SJCRH30 (cell line): ENCODE data around the genes TSPAN33, SMO and NRF1.

- RAMPAGE, long total RNA, result no peak
Observed at GRCh38 chr7:129110584-129111223, 33.8 kb upstream of the TSPAN33 start.

- RAMPAGE, long total RNA, result no peak
Observed at GRCh38 chr7:129144256-129144869, at the start of gene TSPAN33. Gene TSPAN33, plus strand, starts transcription at chr7:129144707.

GRCh38 chr7:129144870-129145652, 554 bp downstream of the TSPAN33 start:
- RAMPAGE, long total RNA, result no peak

- RAMPAGE, long total RNA, result no peak
Observed at GRCh38 chr7:129188234-129188884, at the start of gene SMO. Gene SMO, plus strand, starts transcription at chr7:129188633.

DNA sequence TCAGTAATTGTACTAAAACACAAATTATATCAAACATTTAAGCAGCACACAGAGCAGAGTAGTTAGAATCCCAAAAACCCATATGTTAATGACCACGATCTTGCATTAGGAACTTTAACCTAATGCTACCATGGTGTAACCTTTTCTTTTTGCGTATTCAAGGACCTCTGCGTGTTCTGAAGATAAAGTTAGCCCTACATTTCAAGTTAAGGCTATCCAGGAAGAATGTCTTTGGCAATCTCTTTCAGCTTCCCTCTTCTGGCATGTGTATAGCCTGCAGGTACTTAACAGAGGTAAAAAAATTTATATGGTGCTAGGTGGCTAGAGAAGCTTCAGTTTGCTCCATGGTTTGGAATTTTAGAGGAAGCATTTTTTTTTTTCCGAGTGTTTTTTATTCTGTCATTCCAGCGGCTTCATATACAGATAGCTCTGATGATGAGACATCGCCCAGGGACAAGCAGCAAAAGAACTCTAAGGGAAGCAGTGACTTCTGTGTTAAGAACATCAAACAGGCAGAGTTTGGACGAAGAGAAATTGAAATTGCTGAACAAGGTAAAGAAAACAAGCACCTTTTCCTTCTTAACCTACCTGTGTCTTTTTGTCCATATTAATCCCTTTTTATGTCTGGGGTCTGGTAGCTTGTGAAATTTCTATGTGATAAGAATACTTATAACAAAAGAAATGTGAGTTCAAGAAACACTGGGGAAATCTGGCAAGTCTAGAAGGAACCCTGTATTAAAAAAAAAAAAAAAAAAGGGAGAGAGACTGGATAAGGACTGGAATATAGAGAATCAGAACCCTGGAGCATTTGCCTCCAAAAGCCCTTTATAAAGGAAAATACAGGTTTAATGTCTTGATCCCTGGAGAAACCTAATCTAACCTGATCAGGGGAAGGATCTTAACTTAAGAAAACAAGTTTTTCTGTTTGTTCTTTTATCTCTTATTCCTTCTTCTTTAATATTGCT, 45.3 kb upstream of the STRIP2 start:
- RAMPAGE, long total RNA, result no peak

- RAMPAGE, long total RNA, result no peak
Observed at GRCh38 chr7:129396837-129397411, 37.3 kb upstream of the STRIP2 start.

GRCh38 chr7:129410356-129410608, 23.9 kb upstream of the STRIP2 start:
- RAMPAGE, long total RNA, result no peak

DNA sequence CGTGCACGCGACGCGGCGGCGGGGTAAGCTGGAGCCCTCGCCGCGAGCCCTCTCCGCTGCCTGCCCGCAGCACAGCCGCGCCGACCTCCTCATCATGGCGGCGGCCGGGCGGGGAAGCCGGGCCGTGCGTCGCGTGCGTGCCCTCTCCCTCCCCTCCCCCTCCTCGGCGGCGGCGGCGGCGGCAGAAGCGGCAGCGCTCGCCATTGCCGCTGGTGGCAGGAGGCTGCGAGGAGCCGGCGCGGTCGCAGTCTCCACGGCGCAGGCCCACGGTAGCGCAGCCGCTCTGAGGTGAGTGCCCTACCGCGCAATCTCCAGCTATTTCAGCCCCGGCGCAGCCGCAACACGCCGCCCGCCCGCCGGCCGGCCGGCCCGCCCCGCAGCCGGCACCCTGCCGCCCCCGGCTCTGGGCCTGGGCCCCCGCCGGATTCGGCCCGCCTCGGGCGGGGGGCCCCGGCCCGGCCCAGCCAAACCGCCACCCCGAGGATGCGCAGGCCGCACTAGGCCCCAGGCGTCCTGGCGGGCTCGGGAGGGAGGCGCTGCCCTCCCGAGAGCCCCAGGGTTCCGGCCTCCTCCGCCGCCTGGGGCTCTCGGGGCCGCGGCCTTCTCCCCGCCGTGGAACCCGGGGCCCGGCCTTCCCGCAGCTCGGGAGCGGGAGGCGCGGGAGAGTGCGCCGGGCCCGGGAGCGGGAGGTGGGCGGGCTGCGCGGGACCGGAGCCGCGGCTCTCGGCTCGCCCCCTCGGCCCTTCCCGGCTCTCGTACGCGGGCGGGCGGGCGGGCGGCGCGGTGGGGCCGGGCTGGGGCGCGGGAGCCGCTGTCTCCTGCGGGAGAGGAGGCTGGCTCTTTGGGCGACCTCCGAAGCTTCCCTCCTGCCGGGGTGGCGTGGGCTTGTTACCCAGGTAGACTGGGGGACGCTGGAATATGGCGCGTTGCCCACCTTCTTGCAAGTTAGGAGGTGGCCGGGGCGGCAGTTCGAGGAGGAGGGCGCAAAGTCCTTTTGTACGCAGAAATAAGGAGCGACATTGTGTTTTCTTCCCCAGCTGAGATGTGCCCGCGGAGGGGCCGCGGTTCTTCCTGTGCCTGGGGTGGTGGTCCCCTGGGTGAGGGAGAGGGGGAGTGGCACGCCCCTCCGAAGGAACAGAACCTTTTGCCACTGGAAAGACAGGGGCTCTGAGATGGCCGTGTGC, at the start of gene NRF1:
TSS of gene NRF1 (plus strand) at position 184 of the 1,184 bp plus-strand sequence.
- RAMPAGE, long total RNA, result start-site peak on the plus strand centred at position 223 of the sequence, 46 bp wide, 87 and 20 reads in 2 replicates

GRCh38 chr7:129824850-129825331, 127.9 kb downstream of the UBE2H start:
- RAMPAGE, long total RNA, result no peak

DNA sequence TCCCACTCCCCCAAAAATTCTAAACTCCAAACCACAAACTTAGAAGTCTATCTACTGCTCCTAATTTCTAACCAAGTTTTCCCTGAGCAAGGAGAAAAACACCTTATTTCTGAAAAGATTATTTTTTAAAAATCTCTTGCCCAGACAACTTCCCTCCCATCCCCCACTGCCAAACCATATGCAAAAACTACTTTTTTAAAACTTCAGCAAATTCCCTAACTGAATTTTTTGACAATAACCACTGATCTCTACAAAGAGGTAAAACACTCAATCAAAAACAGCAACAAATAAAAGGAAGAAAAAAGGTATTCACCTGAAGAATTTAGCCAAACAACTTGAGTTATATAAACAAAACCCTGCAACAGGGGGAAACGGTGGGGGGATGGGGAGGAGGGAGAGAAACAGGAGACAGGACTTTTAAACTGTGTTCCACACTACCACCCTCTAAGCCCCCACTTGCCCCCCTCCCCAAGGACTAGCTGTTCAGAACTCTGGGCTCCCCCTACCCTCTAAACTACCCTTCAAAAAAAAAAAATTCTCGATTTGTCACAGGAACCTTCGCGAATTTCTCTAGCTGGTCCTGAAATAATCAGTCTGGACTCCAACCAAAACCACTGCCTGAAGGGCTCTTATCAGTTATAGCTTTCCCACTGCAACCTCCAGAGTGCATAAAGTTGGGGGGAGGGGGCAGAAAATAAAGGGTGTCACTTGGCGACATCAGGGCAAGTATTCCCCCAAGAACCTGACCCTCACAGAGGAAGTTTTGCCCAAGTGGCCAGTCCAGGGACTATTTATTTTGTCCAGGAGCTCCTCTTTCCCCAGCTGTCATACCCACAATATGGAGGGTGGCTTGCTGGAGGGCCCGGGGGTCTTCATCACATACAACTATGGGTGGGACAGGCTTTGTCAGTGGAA, 1.5 kb downstream of the UBE2H start:
- RAMPAGE, long total RNA, result no peak

DNA sequence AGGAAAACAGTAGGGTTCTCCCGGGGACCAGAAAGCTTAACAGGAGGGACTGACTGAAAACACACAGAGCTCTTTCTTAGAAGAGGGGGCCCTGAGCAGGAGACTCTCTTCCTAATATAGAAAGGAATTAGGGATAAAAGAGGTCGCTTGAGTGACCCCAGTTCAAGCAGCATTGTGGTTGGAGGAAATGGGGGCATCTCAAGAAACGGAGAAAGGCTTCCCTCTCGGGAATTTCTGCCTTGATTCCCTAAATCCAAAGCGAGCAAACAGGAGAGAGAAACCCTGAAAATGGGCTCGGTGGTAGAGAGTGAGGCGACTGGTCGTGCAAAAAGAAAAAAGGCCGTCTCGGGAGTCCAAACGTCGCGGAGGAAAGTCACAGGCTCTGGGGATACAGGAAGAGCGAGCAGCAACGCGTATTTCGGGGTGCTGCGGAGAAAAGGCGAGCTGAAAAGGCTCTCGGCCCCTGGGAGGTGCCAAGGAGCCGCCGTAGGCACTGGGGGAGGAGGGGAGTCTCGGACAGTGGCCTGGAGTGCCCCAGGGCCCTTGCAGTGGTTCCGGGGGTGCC, 798 bp downstream of the UBE2H start:
- RAMPAGE, long total RNA, result no peak

GRCh38 chr7:130095624-130096092, 25.3 kb downstream of the KLHDC10 start:
- RAMPAGE, long total RNA, result no peak

- RAMPAGE, long total RNA, result no peak
Observed at GRCh38 chr7:130140866-130141434, 64.3 kb downstream of the TMEM209 start.

GRCh38 chr7:130141435-130142197, 63.6 kb downstream of the TMEM209 start:
- RAMPAGE, long total RNA, result no peak

GRCh38 chr7:130142198-130142843, 62.9 kb downstream of the TMEM209 start:
- RAMPAGE, long total RNA, result no peak

DNA sequence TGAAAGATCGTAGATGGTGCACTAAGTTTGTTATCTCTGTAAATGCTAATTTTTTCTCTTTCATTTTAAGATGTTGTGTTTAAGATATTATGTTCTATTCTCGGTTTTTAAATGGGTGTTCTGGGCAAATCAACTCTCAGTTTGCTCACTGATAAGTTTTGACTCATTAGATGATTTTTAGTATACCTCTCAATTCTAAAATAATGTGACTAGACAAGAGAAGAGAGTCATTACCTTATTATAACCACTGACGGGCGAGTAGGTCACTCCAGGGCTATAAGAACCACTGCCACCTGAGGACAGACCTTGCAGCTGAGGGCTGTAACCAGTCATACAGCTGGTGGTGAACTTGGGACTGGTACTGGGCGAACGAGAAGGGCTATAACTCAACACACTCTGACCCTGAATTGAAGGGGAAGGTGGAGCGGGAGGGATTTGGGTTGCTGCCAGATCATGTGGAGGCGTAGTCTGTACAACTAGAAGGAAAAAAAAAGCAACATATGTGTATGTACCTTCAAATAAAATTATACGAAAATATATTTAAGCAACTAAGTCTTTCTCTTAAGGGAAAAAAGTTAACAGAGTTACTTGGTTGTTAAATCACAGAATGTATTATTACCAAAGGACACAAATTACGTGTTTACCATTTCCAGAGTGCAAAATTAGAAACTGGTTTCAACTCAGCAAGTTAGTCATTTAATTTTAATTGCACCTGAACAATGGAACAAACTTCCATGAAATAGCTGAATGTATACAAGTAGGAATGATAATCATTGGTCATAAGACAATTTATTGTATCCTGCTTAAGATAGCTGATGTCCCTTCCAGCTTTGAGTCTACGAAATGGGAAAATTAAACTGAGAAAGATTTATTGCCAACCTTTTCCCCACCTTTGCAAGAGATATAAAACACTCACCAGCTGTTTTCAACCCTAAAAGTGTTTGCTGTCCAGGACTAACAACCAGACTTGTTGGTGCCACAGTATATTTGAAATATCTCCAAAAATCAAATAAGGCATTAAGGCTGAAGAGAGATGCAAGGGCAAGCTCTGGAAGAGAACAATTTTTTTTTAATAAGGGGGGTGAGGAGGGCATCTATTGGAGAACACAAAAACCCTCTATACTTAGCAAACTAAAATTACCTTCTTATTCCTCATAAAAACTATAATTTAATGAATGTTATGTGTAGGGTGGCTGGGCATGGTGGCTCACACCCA, 3.2 kb downstream of the TMEM209 start:
- RAMPAGE, long total RNA, result no peak

DNA sequence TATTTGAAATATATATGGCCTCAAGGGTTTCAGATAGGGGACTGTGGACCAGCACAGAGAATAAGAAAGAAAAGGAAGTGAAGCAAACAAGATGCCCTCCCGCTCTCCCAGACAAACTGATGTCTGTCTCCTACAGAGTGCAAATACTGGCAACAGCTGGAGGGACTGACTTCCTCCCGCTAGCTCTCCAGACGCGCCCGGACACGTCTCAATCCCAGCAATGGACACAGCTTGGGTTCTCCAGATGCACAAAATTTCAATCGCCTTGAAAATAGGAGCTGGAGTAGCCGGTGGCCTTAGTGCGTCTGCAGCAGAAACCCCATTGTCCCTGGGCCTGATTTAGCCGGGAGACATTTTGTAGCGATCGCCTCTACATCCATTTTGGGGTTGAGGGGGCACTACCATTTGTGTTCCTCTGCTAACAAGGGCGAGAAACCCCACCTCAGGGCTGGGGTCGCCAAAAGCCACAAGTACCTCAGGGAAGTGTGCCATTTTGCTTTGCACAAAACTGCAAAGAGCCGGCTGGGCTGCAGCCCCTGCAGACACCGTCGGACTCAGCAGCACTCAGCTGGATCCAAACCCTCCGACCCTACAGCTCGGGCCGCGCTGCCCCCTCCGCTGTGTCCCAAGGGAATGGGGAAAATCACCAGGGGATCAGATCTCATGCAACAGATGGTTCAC, 5.8 kb downstream of the CPA2 start:
- RAMPAGE, long total RNA, result no peak

DNA sequence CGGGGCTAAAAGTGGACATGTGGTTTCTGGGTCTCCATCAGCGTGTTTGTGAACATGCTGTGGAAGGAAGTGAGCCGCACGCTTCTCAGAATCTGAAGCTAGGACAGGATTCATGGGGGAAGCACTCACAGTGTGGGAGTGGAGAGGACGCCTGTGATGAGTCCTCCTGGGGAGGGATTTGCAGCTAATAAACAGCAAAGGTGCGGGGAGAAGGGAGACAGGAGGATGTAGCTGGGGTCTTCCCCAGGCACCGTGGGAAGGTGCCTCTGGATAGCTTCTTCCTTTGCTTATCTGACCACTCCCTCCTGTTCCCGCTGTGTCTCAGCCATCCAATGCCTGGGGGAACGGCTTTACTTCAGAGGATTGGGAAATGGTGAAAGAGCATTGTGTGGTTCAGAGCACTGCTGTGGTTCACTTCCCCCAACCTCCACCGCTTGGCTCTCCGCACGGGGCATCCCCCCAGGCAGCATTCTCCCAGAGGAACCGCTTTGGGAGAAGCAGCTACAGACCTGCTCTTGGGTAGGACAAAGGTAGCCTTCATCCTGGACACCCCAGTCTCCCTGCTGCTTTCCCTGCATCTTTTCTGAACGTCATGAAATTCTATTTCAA, 5.7 kb downstream of the CPA5 start:
- RAMPAGE, long total RNA, result no peak

DNA sequence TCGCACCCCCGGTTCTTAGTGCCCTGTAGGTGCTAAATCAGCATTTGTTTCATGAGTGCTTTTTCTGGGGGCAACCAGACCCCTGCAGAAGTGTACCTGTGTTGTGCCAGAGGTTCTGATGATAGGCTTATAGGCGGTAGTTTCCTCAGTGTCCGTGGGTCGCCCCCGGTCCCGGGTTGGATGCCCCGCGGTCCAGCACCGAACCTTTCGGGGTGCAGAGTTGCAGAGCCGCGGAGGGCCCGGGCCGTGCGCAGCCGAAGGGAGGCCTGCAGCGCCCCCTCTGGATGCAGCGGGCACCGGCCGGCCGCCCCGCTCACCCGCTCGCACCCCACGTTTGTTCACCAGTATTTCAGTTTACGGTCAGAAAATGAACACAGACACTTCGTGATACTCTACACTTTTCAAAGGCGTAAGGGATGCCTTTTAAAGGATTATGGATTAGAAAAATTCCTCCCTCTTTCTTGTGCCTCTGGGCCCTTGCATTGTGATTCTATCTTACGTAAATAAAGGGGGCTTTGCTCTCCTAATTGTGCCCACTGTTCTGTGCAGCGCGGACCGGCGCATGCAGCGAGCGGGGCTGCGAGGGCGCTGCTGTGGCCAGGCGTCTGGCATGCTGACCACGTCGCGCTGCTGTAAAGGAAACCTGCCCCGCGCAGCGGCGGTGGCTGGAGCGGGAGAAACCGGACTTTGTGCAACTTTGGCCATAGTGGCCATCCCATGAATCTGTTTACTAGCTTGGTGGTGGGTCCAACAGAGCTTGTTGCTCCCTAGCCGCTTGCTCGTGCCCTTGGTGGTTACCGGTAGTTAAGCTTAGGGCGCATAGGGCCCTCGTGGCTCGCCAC, 918 bp upstream of the MEST start:
- RAMPAGE, long total RNA, result no peak

GRCh38 chr7:130510911-130511725, 19.2 kb downstream of the MEST start:
- RAMPAGE, long total RNA, result no peak